Skeletal muscle satellite cell (primary cell): ENCODE data around the genes IQSEC3 and CCDC77.

DNA sequence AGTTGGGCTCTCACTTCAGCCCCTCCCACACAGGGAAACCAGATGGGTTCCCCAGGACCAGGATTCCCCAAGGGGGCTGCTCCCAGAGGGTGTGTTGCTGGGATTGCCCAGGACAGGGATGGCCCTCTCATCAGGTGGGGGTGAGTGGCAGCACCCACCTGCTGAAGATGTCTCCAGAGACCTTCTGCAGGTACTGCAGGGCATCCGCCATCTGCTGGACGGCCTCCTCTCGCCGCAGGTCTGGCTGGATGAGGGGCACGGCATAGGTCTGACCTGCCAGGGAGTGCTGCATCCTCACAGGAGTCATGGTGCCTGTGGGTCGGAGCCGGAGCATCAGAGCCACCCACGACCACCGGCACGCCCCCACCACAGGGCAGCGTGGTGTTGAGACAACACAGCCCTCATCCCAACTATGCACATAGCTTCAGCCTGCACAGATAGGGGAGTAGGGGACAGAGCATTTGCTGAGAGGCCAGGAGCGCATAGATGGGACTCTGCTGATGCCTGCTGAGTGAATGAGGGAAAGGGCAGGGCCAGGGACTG lies 39.9 kb upstream of the IQSEC3 start:
- CAGE, long polyA plus RNA, result no peak

DNA sequence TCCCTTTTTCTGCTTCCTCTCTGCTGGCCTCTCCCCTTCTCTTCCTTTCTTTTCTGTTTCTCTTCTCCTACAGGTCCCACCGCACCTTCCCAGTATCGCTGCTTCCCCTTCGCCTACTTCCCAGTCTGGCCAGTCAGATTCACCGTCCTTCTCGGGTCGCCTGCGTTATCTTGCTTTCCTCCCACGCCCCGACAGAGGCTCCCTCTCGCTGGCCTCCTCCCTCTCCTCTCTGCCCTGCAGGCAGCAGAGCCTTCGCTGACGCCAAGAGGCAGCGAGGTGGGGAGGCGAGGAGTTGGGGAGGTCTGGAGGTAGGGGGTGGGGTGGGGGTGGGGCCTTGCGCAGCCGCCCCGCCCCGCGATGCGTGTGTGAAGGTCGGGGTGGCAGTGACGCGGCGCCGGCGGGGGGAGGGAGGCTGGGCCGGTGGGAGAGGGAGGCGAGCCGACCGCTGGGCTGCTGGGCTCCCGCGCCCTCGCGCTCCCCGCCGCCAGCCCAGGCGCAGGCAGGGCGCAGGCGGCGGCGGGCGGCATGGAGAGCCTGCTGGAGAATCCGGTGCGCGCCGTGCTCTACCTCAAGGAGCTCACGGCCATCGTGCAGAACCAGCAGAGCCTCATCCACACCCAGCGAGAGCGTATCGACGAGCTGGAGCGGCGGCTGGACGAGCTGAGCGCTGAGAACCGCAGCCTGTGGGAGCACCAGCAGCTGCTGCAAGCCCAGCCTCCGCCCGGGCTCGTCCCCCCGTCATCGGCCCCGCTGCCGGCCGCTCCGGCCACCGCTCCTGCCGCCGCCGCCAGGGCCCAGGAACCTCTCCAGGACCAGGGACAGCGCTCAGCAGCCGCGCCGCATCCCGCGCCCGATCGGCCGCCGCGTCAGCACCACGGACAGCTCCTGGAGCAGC lies at the start of gene IQSEC3:
Gene IQSEC3, plus strand, starts transcription at position 410 of the 895 bp plus-strand sequence.
- CAGE, long polyA plus RNA, result no peak

GRCh38 chr12:111672-112260 lies 45.2 kb downstream of the IQSEC3 start:
- CAGE, long polyA plus RNA, result no peak

DNA sequence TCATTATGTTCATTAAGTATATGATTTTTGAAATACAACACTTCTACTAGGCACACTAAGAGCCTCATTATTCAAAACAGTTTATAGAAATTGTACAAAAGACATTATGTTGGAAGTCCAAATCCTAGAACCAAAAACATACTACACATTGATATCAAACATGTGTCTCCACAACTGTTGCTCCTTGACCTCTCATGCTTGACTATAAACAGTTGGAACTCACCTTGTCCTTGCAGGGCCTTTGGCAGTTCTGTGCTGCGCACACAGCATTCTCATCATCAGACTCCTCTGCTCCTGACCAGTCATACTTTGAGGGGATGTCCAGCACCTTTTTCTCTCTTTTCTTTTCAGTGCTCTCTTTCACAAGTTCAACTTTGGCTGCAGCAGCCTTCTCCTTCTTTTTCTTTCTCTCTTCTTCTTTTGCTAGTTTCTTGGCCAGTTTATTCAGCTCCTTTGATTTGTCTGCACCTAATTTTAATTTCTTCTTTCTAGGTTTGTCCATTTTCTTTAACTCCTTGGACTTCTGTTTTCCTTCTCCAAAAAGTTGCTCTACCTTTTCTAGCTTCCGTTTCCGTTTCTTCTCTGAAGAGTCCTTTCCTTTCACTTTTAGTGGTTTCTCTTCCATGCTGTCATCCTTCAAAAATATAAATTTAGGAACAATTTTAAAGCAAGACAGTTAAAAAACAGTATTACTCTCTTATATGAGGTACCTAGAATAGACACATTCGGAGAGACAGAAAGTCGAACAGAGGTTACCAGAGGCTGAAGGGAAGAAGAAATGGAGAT lies 30.1 kb upstream of the SLC6A13 start:
- CAGE, long polyA plus RNA, result no peak

- CAGE, long polyA plus RNA, result start-site peak on the plus strand at chr12:401575-401657, 30 and 22 reads in 2 replicates
Observed at GRCh38 chr12:401263-402072, at the start of gene CCDC77. Gene CCDC77 (plus strand): TSS chr12:401644.

GRCh38 chr12:501827-502678 lies 42.3 kb downstream of the B4GALNT3 start:
- CAGE, long polyA plus RNA, result no peak

DNA sequence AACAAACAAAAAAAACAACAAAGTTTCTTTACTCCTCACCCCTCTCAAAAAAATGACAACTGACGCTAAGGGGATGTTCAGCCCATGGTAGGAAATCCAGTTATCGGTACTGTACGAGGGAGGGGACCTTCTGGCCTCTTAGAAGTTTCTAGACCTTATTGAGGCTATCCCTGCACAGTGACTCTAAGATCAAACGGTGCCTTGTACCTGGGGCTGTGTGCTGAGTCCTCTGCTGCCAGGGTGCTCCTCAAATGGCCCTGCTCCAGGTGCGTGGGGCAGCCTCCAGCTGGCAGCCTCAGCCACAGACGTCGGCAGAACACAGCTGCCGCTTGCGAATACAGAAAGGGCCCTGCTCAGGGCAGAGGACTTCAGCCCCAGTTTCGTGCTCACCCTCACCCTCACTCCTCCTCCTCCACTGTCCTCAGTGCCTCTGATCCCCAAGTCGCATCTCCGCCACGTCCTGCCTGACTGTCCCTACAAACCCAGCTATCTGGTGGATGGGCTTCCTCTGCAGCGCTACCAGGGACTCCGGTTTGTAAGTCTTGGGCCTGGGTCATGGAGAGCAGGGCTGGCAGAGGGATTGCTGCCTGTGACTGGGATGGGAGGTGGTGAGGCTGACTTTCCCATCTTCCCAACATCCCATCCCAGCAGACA lies 90.9 kb downstream of the B4GALNT3 start:
- CAGE, long polyA plus RNA, result no peak

GRCh38 chr12:581231-581900 lies 81.9 kb downstream of the NINJ2 start:
- CAGE, long polyA plus RNA, result no peak

DNA sequence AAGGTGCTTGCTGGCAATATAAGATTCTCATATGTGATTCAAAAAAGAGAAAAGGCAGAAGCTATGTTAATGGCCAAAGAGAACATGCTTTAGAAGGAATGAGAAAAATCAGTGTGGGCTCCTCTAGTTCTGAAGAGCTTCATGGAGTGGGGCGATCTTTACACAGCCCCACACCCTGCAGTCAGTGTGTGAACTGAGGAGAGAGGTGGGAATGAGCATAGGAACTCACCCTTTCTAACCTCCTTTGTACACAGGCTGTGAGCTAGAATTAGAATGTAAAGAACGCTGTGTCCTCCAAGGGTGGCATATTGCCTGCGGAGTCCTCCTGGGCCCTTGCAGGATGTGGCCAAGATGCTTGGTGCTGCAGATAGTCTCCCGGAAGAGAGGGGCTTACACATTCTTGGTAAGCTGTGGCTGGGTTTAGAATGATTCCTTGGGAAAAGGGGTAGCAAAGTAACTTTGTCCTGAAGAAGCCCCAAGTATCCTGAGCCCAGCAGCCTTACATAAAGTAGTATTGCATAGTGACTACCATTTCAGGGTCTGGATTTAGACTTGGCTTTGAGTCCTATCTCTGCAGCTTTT lies 43.9 kb downstream of the NINJ2 start:
- CAGE, long polyA plus RNA, result no peak

- CAGE, long polyA plus RNA, result no peak
Observed at GRCh38 chr12:661781-662579, 1.3 kb downstream of the NINJ2 start.

DNA sequence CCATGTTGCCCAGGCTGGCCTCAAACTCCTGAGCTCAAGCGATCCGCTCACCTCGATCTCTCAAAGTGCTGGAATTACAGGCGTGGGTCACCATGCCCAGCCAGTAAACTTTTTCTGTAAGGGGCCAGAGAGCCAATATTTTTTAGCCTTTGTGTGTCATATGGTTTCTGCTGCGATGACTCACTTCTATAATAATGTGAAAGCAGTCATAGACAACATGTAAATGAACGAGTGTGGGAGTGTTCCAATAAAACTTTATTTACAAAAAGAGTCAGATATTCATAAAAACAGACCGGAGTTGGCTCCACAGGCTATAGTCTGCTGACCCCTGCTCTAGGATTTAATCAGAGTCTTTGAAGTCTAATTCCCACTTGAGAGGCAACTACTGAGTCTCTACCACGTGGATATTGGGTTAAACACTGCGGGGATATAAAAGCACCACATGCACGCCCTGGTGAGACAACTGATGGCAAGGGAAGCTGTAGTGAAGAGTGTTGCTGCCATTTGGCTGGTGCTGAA lies 3.5 kb upstream of the NINJ2 start:
- CAGE, long polyA plus RNA, result no peak

GRCh38 chr12:724394-724861 lies 28.0 kb upstream of the WNK1 start:
- CAGE, long polyA plus RNA, result no peak

DNA sequence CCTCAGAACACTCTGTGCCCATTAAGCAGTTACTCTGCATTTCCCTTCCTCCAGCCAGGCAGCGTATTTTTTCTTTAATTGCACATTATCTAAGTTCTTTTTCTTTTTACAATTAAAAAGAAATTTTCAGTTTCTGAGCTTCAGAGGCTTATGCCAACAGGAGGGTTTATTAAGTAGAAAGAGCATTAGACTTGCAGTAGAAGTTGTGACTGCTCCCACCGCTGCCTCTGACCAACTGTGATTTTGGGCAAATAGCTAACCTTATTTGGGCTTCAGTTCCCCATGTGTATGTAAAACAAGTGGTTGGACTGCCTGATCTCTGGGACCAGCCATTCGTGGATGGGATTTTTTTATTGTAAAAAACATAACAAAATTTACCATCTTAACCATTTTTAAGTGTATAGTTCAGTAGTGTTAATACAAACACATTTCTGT lies 65.8 kb downstream of the WNK1 start:
- CAGE, long polyA plus RNA, result no peak

GRCh38 chr12:884062-884384 lies 65.5 kb downstream of the RAD52 start:
- CAGE, long polyA plus RNA, result no peak

DNA sequence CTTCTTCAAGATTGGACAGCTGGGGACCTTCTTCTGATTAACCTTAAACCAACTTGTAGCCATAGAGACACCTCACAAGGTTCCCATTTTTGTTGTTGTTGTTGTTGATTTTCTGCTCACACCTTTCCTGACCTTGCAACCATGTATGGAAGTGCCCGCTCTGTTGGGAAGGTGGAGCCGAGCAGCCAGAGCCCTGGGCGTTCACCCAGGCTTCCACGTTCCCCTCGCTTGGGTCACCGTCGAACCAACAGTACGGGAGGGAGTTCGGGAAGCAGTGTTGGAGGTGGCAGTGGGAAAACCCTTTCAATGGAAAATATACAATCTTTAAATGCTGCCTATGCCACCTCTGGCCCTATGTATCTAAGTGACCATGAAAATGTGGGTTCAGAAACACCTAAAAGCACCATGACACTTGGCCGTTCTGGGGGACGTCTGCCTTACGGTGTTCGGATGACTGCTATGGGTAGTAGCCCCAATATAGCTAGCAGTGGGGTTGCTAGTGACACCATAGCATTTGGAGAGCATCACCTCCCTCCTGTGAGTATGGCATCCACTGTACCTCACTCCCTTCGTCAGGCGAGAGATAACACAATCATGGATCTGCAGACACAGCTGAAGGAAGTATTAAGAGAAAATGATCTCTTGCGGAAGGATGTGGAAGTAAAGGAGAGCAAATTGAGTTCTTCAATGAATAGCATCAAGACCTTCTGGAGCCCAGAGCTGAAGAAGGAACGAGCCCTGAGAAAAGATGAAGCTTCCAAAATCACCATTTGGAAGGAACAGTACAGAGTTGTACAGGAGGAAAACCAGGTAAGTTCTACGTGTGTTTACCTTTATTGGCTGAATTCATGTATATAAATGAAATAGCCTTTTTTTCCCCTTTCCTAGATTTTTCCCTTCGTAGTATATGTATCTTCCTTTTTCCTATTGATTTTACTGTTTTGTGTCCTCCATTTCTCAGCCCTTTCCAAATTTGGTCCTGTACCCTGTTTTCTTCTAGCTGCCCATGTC lies 37.0 kb downstream of the ERC1 start:
- CAGE, long polyA plus RNA, result no peak

- CAGE, long polyA plus RNA, result no peak
Observed at GRCh38 chr12:1354501-1354768, 239.9 kb downstream of the FBXL14 start.

DNA sequence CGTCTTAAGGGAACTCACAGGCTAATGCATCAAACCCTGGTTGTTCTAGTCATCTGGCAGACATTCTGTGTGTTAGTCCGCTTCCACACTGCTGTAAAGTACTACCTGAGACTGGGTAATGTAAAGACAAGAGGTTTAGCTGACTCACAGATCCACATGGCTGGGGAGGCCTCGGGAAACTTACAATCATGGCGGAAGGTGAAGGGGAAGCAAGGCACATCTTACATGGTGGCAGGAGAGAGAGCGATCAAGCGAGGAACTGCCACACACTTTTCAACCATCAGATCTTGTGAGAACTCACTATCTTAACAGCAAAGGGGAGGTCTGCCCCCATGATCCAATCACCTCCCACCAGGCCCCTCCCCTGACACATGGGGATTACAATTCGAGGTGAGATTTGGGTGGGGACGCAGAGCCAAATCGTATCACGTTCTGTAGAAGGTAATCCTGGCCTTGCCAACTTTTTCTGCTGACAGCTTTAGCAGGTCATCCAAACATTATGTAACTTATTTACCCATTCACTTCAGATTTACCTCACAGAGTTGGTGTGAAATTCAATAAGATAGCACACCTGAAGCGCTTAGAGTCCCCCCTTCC lies 219.2 kb downstream of the FBXL14 start:
- CAGE, long polyA plus RNA, result no peak

DNA sequence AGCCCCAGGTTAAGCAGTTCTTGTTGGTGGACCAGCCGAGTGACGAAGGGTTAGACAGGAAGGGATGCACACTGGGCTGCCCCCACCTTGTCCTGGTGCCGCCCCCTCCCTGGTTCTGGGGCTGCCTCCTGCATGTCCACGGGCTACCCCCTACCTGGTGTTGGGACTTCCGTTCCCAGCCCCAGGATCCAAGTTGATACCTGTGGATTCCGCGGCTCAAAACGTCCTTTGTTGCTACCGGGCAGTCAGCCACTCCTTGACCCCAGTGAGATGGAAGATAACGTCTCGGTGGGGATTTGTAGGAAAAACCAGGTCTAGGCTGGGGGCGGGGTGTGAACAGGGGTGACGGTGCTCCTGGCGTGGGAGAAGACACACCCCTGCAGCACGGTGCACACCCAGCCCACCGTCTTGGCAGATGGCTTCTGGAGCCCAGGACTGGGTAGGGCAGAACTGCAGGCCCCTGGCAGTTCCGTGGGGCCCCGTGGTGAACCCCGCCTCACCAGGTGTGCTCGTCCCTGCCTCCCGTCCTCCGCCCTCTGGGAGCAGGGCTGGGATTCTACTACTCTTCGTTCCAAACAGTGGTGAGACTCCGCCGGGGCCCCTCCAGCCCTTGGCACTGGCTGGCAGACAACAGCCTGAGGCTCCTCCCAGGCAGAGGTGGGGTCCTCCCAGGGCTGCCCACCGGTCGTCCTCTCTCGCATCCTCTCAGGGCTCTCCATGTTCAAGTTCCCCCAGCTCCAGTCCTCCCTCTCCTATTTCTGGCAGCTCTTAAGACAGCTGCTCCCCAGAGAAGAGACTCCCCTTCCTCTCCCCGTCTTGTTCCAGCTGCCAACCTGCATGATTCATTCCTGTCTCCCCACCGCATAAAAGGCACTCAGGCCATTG lies 75.6 kb downstream of the FBXL14 start:
- CAGE, long polyA plus RNA, result no peak

DNA sequence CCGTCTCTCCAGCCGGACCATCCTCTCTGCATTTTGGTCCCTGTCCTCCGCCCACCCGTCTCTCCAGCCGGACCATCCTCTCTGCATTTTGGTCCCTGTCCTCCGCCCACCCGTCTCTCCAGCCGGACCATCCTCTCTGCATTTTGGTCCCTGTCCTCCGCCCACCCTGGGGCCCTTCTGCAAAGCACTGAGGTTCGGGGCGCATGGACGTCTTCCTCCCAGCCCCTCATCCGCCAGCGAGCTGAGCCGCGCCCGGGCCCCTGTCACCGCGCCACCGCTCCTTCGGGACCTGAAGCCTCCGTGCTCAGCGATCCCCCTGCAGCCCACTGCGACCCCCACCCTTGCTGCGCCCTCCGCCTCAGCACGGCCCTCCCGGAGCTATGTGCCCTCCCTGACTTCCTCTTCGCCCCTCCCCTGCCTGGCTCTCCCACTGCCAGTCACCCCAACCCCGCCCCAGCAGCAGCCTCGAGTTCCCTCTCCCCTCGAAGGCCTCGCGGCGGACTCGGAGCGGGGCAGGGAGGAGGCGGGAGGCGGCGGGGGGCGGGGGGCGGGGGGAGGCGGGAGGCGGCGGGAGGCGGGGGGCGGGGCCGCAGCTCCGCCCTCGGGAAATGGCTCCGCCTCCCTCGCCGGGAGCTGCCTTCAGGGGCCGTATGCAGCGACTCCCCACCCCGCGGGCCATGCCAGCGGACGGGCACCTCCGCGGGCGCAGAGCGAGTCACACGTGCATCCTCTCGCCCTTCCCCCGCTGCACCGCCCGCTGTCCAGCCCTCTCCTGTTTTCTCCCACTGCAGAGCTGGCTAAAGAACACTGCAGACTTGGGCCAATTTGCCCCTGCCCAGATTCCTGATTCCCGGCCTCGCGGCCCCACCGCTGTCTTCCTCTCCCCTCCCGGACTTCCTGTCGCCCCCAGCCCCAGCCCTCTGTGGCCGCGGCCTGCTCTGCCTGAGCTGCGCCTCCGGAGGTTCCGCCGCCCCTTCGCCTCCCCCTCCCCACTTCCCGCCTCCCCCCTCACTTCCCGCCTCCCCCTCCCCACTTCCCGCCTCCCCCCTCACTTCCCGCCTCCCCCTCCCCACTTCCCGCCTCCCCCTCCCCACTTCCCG lies 29.2 kb upstream of the ADIPOR2 start:
- CAGE, long polyA plus RNA, result no peak

DNA sequence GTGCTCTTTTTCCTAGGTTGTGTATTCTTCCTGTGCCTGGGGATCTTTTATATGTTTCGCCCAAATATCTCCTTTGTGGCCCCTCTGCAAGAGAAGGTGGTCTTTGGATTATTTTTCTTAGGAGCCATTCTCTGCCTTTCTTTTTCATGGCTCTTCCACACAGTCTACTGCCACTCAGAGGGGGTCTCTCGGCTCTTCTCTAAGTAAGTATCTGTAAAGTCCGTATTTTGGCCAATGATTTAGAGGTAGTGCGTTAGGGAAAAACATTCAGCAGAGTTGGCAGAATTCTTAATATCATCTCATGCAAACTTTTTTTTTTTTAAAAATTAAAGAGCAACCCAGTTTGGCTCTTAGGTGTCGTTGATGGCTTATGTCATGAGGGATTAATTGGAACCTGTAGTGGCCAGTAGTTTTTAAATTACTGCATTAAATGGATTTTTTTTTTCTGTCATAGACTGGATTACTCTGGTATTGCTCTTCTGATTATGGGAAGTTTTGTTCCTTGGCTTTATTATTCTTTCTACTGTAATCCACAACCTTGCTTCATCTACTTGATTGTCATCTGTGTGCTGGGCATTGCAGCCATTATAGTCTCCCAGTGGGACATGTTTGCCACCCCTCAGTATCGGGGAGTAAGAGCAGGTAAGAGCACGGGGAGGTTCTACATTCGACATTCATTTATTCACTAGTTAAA lies 39.8 kb upstream of the LRTM2 start:
- CAGE, long polyA plus RNA, result no peak